T-cell (primary cell): ENCODE results near the gene LEAP2.

DNA sequence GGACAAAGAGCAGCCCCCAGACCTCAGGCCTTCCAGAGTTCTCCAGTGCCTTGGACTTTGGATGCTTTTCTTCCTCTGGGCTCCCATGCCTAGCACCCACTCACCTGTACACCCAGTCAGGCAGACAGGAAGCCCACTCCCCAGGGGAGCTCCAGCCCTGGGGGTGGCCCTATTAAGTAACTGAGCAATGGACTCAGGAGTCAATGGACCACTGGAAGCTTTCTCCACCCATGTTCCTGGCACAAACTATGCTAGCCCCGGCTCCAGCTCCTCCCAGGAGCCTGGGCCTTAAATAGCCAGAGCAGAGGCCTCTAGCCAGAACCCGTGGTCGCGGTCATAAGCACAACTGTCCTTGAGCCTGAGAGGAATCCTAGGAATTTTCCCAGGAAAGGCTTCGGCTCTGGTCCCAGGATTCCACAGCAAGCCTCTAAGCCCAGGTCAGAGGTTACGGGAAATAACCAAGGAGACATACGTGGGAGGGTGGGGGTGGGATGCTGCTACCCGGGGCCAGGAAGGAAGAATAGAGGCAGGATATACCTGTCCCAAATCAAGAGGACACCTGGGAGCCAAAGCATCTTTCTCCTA lies 5.5 kb downstream of the SEPTIN8 start:
- PRO-cap, 7 experiments = no peak in any of the 7 experiments

DNA sequence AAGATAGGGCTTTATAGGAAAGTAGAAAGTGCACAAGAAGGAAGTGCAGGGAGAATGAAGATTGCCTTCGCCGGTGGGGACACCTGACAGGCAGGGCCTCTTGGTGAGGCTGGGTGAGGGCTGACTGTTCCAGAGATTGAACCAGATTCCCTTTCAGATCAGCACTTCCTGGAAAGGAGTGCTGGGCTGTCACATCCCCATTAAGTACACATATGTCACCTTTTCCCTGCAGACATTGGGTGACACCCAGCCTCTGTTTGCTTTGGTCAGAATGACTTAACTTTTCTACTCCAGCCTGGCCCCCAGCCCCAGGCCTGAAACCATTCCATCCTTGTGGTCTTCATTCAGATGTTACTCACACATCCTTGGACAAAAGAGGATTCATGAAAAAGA lies 7.4 kb upstream of the SHROOM1 start:
- PRO-cap, 7 experiments = no peak in any of the 7 experiments

DNA sequence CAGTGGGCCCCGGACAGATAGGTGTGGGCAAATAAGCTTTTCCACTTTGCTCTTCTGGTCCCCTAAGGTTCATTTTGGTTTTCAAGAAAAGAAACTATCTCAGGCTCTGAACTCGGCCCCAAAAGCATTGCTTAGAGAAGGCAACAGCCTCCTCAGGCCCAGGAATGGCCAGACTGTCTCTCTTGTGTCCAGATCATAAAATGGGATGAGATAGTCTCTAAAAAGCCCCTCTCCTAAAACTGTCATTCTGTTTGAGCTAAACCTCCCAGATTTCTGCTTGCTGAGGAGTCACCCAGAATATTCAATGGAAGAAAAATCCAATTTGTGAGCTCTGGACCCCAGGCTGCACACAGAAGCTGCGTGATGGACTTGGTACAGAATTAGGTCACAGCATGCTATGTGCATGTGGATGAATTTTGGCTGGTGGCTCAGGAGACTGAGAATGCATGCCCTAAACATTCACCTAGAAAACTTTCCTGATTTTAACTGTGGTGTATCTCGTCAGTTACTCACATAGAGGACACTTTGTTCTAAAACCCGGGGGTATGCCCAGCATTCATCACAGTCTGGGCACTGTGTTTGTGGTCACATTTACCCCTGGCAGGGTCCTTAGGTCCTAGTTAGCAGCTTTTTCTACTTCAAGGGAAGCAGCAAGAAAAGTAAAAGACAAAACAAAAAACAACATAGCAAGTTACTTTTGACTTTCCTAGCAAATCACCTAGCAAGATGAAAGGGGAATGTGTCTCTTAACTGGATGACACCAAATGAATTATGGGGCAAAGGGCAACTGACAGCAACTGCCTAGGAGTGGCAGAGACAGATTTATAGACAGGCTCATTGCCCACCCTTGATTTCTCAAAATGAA lies 8.1 kb upstream of the SHROOM1 start:
- PRO-cap, 7 experiments = no peak in any of the 7 experiments

GRCh38 chr5:132840956-132841529 lies 10.6 kb upstream of the SHROOM1 start:
- PRO-cap, 7 experiments = no peak in any of the 7 experiments

DNA sequence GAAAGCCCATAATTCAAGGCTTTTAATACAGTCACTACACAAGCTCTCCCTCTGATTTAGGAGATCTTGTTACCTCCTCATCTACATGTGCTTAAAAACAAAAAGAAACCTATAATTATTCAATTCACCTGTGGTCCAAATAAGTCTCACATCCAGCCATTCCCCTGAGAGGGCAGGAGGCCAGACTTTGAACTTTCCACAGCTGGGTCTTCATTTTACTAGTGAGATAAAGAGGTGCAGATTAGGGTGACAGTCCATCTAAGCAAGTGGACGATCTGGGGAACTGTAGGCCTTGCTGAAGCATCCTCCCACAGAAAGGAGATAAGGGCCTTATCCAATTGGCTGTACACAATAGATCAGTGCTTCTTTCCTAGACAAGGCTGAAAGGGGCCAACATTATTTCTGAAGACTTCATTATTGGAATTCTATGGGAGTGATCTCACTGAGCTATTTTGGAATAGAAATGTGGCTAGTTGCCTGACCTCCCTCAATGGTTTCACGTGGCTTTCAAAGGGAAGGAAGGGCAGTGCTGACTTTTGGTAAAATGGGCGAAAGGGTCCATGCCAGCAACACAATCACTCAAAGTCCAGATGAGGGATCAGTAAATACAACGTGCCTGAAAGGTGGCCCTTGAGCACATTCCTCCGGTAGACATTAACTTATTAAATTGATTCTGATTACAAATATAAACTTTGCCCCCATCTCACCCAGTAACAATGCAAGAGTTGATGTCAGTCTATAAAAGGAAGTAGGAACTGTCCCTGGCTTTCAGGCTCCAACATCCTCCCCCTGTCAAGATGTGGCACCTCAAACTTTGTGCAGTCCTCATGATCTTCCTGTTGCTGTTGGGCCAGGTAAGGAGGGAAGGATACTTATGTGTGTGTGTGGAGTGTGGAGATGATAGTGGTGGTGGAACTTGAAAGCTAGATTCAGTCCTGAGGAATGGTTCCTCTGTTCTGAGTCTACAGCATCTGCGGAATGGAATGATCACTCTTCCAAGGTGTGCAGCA lies at the start of gene LEAP2:
TSS of gene LEAP2 (plus strand) at position 771 of the 1,010 bp plus-strand sequence.
- PRO-cap, 7 experiments = no peak in any of the 7 experiments

- PRO-cap, 7 experiments = no peak in any of the 7 experiments
Observed at GRCh38 chr5:132898011-132898521, 24.6 kb downstream of the LEAP2 start.

DNA sequence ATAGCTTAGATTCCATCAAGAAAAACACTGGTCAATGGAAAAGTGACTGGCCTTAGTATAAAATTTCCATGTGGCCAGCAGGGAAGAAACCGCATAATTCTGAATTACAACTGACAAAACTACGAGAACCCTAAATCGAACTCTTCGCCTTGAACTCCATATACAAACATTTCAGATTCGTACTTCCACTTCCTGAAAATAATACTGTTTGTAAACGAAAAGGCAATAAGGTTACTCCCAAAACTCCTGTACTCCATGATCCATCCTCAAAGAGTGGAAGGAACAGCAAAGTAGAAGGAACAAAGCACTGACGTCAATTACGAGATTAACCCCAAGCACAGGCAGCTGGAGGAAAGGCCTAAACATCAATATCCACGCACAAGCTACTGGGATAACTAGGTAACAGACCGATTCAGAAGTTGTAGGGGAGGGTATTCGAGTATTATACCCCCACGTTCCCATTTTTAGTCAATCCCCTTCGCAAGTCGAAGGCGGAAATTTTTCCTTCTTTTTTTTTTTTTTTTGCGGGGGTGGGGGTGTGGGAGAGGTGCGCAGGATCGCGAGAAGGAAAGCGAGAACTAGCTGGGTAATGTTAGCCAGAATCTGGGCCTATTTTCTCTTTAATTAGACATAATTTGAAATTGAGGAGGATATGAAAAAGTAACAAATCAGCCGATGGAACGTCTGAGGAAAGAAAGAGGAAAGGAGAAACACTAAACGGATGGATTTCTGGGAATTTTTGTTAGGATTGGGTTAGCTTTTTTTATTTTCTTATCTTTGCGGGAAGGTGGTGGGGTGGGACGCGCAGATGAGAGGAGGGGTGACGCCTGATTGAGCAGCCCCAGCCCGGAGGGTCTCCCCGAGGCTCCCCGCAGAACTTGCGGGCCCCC lies 892 bp downstream of the AFF4 start:
- PRO-cap, 7 experiments = peak in 5 of 7 experiments; most common plus-strand start position 379 of the sequence (in 3); most common minus-strand start position 81 of the sequence (in 1)

GRCh38 chr5:133049440-133050146 lies 2.2 kb upstream of the HSPA4 start:
- PRO-cap, 7 experiments = no peak in any of the 7 experiments

DNA sequence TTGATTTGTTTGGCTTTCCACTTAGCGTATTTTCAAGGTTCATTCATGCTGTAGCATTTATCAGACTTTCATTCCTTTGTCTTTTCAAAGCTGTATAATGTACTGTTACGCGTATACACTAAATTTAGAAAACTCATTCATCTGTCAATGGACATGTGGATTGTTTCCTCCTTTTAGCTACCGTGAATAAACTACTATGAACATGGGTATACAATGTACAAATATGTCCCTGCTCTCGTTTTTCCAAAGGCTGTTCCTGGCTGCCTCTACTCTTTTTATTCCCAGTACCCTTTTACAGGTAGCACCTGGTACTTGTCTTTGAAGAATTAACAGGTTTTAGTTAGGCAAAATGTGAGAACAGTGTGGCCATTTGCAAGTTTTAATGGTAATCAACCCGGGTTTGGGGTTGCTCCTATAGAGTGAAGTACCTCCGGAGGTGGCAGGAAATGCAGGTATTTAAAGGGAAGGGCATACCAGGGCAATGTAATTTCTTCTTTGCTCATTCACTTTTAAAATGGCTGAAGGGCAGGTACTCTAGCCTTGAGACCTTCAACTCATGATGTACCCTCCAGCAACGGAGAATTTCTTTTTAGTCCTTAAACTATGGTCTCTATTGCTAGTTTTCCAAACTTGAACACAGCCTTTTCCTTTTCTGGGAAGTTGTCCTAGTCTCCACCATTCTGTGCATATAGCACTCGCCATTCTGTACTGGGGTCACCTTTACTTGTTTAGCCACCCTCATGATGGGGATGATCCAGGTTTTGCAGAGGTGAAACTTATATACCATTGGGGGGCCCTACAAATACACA lies 1.4 kb upstream of the HSPA4 start:
- PRO-cap, 7 experiments = peak in 1 of 7 experiments; most common plus-strand start position 502 of the sequence (in 1); most common minus-strand start position 272 of the sequence (in 1)

DNA sequence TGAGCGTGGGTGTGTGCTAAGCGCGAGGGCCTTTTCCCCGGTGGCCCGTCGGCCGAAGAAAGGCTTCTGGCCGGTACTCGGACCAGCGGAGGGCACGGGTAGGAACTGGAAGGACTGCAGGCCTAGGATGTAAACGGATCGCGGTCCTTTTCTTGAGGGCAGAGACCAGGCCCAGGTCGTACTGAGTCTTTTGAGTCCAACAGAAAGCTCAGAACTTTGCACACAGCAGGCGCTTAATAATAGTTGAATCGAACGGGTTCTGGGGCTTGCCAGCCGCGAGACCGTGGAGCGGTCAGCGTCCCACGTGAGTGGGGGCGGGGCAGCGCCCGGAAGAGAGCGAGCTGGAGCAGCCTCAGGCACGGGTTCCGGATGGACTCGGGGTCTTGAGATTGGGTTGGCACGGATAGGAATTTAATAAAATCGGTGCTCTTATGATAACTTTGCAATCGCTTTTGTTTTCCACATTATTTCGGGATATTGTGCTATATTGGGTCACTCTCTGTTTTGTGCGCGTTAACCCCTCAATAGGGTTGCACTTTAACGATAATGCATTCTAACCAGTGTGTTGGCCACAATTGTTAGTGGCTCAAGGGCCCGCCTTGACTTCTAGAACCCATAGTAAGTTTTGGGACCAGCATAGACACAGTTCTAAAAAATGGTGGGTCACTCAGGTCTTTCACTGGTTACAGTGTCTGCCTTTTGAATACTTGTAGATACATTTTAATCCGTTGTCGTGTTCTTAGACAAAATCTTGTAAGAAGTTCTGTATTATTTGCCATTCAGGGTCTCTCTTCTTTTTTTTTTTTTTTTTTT lies 928 bp downstream of the HSPA4 start:
- PRO-cap, 7 experiments = peak in 1 of 7 experiments; most common plus-strand start position 236 of the sequence (in 1); most common minus-strand start position 210 of the sequence (in 1)

DNA sequence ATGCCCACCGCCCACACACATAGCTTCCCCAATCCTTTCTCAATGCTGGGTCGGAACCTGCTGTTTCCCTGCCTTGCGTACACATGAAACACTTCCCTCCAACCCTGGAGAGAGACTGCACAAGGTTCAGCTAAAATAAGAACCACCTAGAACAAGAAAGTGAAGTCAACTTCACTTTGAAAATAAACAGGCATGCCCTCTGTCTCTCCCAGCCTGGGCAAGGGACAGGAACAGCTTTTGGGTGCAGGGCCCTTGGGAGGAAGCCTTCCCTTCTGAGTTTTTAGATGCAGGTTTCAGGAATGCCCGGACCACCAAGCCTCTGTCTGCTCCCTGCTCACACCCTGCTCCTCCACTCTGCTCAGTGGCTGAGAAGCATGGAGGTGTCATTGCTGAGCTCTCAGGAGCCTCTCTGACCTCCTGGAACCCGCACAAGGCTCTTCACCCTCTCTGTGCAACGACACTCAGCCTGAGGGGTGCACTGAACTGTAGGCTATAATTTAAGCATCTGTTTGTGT lies 149.3 kb downstream of the C5orf15 start:
- PRO-cap, 7 experiments = no peak in any of the 7 experiments

GRCh38 chr5:133844932-133845214 lies 123.6 kb downstream of the C5orf15 start:
- PRO-cap, 7 experiments = no peak in any of the 7 experiments

GRCh38 chr5:133938825-133939400 lies 29.5 kb downstream of the C5orf15 start:
- PRO-cap, 7 experiments = no peak in any of the 7 experiments

GRCh38 chr5:133962460-133963576 lies 5.6 kb downstream of the C5orf15 start:
- PRO-cap, 7 experiments = no peak in any of the 7 experiments

DNA sequence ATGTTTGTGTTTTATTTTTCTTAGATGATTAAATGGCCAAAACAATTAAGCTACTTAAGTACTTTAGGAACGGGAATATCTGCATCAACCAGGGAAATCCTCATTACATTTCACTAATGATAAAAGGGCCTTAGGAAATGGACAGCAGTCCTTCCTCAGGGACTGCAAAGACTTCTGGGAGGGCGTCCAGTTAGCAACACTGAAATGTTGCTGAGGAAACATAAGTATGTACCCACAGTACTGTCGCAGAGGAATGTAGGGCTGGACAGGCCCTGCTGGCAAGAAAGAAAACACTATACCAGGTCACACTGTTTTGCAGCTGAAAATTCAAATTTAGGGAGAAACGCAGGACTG lies 1.4 kb downstream of the C5orf15 start:
- PRO-cap, 7 experiments = no peak in any of the 7 experiments

GRCh38 chr5:133967451-133968268 lies 765 bp downstream of the C5orf15 start:
- PRO-cap, 7 experiments = peak in 4 of 7 experiments; most common plus-strand start chr5:133968191 (in 4); most common minus-strand start chr5:133967781 (in 1)

GRCh38 chr5:133969648-133970839 lies 1.6 kb upstream of the C5orf15 start:
- PRO-cap, 7 experiments = no peak in any of the 7 experiments

GRCh38 chr5:133980281-133980969 lies 12.0 kb upstream of the C5orf15 start:
- PRO-cap, 7 experiments = no peak in any of the 7 experiments

- PRO-cap, 7 experiments = no peak in any of the 7 experiments
Observed at GRCh38 chr5:134018200-134019224, 13.7 kb upstream of the VDAC1 start.

GRCh38 chr5:134029077-134029522 lies 24.3 kb upstream of the VDAC1 start:
- PRO-cap, 7 experiments = no peak in any of the 7 experiments